Prostate gland (tissue), 2 donors: ENCODE measurements around the genes NT5C2, NEURL1 and GSTO1.

DNA sequence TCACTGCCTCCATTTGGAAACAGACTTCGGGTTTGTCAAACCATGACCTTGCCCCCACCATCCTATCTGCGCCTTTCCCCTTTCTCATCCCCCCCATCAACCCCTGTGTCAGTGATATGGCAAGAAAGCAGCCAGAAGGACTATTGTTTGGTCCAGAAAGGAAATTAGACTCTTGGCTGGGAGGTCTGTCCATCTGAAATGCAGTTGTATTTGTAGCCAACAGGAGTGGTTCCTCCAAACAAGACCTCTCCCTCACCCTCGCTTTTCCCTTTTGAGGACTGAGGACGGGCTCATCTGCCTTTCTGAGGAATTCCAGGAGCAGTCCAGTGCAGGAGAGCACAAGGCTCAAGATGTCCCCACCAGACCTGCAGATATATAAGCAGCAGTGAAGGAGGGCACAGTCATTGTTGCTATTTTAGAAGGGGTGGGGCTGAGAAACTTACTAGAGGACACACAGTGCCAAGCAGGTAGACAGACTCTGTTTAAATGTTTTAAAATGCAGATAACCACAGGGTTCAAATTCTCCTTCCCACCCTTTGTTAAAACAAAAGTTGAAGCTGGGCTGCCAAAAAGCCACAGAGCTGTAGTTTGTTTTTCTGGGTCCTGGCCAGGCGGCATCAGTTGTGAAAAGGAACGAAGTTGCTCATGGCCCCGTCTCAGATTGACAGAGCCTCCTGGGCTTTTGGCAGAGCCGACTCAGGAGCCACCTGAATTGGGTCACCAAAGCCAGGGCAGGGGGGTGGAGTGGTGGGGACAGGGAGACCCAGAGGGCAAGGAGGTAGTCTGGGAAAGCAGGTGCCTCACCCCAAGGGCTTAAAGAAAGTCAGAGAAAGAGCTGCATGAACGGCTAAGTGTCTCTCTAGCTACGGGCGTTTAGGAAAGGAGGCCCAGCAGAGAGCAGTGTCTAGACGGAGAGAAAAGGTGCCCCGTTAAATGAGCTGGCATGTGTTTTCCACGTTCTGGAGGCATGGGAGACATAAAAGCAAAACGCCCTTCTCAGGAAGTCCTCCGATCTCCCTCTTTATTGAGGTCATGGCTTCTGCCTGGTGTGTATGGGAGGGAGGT is 37.2 kb downstream of the CYP17A1 start:
- PRO-cap = bidirectional peak, plus-strand start at position 604 of the sequence, minus-strand start at position 377 of the sequence
- RAMPAGE, long total RNA, 2 experiments = no peak in any of the 2 experiments

DNA sequence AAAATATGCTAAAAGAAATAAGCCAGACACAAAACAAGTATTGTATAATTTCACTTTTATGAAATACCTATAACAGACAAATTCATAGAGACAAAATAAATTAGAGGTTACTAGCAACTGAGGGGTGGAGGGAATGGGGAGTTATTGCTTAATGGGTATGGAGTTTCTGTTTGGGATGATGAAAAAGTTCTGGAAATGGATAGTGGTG is 72.2 kb downstream of the NT5C2 start:
- PRO-cap = no peak
- RAMPAGE, long total RNA, 2 experiments = no peak in any of the 2 experiments

GRCh38 chr10:103168288-103168913 is 24.7 kb downstream of the NT5C2 start:
- PRO-cap = no peak
- RAMPAGE, long total RNA, 2 experiments = no peak in any of the 2 experiments

DNA sequence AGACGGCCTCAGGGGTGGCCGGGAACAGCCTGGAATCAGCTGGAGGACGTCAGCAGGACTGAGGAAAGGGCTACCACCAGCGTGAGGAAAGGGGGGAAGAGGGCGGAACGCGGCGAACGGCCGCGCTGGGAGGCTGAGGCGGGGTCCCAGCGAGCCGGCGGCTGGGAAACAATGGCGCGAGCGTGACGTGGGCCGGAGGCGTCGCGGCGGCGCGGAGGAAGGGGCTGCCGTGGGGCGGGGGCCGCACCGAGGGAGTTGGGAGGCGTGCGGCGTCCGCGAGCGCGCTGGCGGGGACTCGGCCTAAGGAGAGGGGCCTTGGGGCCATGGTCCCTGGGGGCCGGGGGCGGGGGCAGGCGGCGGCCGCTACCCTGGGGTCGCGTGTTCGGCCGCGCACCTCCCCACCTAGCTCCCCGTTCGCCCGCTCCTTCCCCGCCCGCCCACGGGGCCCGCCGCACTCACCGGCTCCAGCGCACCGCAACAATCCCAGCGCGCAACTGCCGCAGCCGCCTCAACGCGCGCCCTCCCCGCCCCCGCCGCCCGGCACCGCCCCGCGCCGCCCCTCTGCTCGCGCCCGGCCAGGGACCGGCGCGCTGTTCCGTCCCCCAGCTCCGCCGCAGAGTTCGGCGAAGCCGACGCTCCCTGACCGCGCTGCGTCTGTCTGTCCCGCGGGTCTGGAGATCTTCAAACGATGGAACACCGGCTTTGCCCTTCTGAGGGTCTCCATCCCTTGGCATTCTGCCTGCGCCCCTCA is at the start of gene NT5C2:
Gene NT5C2 (minus strand): TSS at position 496 of the 751 bp plus-strand sequence.
- PRO-cap = bidirectional peak, plus-strand start at position 105 of the sequence, minus-strand start at position 60 of the sequence; bidirectional peak, plus-strand start at position 230 of the sequence, minus-strand start at position 173 of the sequence; unidirectional peak, minus-strand start at position 496 of the sequence; bidirectional peak, plus-strand start at position 605 of the sequence, minus-strand start at position 496 of the sequence
- RAMPAGE, long total RNA, 2 experiments = start-site peak on the minus strand in 1 of 2 experiments, centred at position 489 of the sequence, 327 reads per replicate

- PRO-cap = no peak
- RAMPAGE, long total RNA, 2 experiments = no peak in any of the 2 experiments
Observed at GRCh38 chr10:103493361-103494145, at the start of gene NEURL1. Gene NEURL1, plus strand, starts transcription at chr10:103493705.

GRCh38 chr10:103600002-103600598 is 106.6 kb downstream of the NEURL1 start:
- PRO-cap = no peak
- RAMPAGE, long total RNA, 2 experiments = no peak in any of the 2 experiments

- PRO-cap = no peak
- RAMPAGE, long total RNA, 2 experiments = no peak in any of the 2 experiments
Observed at GRCh38 chr10:103612936-103613346, 119.4 kb downstream of the NEURL1 start.

DNA sequence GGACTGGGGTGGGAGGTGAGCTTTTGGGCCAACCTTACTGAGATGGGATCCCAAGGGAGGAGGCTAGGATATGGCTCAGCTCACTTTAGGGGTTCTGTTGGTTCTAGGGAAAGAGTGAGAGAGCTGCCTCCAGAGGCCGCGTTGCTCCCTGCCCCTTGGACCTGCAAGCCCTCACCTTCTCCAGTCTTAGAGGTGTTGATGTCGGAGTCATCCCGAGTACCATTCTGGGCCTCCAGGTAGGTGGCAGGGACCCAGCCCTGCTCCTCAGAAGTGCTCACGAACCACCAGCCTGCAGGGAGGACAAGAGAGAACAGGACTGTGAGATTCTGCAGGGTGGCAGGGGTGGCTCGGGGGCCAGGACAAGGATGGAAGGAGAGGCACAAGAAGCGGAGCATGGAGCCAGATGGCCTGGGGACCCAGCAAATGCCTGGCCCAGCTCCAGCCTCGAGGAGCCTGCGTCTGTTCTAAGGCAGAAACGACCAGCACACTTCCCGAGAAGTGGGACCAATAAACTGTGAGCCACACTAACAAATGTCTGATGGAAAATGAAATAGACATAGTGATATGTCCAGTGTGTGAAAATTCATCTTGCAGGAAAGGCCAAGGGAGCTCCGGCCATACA is 133.5 kb downstream of the NEURL1 start:
- PRO-cap = no peak
- RAMPAGE, long total RNA, 2 experiments = no peak in any of the 2 experiments

GRCh38 chr10:103645007-103645767 is 151.7 kb downstream of the NEURL1 start:
- PRO-cap = no peak
- RAMPAGE, long total RNA, 2 experiments = no peak in any of the 2 experiments

DNA sequence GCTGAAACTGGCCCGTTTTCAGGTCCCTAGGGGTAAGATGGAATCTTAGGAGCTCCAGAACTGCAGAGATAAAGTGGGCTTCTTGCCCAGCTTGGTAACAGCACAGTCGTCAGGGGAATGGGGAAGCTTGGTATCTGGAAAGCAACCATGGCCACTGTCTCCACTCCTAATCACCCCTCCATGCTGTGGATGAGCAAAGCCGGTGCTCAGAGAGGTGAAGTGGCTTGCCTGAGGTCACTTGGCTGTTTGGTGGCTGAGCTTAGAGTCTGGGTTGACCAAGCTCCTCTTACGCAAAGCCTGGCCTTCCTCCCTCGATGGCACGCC is 155.6 kb downstream of the NEURL1 start:
- PRO-cap = no peak
- RAMPAGE, long total RNA, 2 experiments = no peak in any of the 2 experiments

- PRO-cap = no peak
- RAMPAGE, long total RNA, 2 experiments = no peak in any of the 2 experiments
Observed at GRCh38 chr10:103758131-103758723, 97.1 kb downstream of the SH3PXD2A start.

DNA sequence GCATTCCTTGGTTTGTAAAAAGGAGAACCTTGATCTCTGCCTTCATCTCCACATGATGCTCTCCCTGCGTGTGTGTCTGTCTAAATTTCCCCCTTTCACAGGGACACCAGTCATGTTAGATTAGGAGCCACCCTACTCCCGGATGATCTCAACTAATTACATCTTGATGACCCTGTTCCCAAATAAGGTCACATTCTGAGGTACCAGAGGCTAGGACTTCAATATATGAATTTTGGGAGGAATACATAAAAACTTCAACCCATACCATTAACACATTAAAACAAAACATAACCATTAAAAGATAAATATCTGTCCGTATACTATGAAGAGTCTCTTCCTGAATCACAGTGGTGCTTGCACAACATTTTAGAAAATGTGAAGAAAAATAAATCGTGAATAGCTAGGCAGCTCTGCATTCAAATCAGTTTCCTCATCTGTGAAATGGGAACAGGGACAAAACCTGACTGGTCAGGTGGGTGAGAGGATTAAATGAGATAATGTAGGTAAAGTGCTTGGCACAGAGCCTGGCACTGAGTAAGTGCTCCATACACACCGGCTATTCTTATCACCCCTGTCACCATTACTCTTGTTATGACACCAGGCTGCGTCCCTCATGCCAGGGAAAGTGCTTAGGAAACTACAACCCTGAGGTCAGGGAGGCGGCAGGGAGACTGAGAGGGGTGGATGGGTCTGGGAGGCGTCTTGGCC is 78.6 kb downstream of the SH3PXD2A start:
- PRO-cap = no peak
- RAMPAGE, long total RNA, 2 experiments = no peak in any of the 2 experiments

GRCh38 chr10:103793302-103793710 is 62.1 kb downstream of the SH3PXD2A start:
- PRO-cap = no peak
- RAMPAGE, long total RNA, 2 experiments = no peak in any of the 2 experiments

DNA sequence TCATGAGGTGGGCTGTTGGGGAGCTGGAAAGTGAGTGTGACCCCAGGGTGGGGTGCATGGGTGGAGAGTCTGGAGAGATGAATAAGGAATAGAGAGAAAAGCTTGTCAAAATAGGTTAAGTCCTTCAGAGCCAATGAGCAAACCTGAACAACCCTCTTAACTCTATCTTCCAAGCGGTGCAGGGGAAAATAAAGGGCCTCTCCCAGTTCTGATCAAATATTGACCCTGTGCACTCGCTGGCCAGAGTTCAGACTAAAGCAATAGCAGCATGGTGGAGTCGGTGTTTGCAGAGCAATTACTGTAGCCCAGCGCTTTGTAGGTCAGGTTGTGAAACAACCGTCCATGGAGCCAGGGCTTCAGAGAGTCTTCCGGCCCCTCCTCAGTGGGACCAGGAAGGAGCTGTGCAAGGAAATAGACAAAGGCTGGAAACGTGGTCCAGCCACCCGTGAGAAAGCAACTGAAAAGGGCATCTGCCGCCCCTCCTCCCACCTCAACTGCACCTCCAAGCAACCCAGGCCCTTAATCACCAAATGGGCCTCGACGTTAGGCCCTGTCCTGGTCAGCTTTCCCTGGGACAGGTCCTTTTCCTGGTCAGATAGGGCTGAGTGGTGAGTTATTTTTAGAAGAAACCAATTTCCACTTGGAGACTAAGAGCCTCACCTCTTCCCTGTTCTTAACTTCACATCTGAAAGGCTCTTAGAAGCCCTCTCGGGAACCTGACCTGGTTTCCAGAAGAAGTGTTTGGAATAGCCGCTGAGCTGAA is 61.1 kb downstream of the SH3PXD2A start:
- PRO-cap = no peak
- RAMPAGE, long total RNA, 2 experiments = no peak in any of the 2 experiments

DNA sequence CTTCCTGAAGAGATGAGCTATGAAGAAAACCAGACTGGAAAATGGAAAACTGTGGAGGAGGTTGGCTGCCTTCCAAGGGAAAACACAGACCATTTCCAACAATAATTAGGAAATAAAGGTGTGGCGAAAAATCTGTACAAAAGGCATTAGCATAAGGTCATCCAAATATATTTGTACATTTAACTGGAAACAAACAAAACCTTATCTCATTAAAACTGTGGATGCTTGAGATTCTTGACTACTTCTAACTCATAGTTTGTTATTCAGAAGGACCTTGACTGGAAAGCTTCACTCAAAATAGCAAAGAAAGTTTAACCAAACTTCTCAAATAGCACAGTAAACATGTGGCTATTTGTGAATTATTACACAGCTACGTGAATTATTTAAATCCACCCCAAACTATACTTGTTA is 1.6 kb downstream of the STN1 start:
- PRO-cap = no peak
- RAMPAGE, long total RNA, 2 experiments = no peak in any of the 2 experiments

- PRO-cap = no peak
- RAMPAGE, long total RNA, 2 experiments = no peak in any of the 2 experiments
Observed at GRCh38 chr10:104005858-104006250, 38.9 kb downstream of the SLK start.

DNA sequence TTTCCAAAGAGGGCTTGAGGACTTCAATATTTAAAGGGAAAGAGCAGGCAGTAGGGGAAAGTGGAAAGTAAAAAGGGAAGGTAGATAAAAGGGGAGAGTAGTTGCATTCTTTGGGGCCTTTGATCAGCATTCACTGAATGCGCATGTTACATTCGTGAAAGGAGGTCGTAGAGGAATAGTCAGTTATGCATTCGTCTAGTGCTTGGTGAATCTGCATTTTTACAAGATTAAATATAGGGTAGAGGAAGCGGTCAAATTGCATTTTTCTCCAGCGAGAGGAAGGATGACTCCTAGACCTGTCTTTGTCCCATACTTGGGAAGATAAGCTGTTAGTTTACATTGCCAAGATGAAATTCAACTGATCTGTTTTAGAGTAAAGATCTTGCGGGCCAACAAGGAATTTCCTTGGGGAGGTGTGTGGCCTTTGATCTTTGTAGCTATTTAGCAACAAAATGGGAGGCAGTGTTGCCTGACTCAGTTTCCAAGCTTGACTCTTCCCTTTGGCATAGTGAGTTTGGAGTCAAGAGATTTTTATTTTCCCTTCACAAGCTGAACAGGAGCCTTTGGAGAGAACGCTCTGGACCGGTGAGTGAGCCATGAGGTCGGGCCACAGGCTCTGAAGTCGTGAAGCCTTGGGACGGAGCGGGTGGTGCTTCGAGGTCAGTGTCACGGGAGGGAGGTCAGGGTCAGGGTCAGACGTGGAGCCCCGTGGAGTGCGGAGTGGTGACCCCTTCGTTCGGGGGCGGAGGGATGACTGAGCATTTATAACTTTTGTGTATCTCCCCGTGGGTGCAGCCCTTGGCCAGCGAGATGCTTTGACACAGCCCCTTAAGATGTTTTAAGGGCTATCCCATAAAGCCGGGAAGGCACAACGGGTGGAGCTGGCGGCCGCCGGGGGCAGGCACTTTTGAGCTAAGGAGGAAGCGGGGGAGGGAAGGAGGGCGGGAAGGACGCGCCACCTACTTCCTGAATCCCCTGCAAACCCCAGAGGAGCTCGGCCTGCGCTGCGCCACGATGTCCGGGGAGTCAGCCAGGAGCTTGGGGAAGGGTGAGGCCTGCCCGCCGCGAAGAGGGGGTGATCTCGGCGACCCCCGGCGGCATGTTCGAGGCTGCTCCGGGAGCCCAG is at the start of gene GSTO1:
Gene GSTO1 (plus strand): TSS at position 978 of the 1,126 bp plus-strand sequence.
- PRO-cap = bidirectional peak, plus-strand start at position 935 of the sequence, minus-strand start at position 909 of the sequence; unidirectional peak, plus-strand start at position 935 of the sequence; unidirectional peak, plus-strand start at position 980 of the sequence
- RAMPAGE, long total RNA, 2 experiments = start-site peak on the plus strand in 2 of 2 experiments, centred at positions 991 to 1,003 of the sequence, 230 to 444 reads per replicate

DNA sequence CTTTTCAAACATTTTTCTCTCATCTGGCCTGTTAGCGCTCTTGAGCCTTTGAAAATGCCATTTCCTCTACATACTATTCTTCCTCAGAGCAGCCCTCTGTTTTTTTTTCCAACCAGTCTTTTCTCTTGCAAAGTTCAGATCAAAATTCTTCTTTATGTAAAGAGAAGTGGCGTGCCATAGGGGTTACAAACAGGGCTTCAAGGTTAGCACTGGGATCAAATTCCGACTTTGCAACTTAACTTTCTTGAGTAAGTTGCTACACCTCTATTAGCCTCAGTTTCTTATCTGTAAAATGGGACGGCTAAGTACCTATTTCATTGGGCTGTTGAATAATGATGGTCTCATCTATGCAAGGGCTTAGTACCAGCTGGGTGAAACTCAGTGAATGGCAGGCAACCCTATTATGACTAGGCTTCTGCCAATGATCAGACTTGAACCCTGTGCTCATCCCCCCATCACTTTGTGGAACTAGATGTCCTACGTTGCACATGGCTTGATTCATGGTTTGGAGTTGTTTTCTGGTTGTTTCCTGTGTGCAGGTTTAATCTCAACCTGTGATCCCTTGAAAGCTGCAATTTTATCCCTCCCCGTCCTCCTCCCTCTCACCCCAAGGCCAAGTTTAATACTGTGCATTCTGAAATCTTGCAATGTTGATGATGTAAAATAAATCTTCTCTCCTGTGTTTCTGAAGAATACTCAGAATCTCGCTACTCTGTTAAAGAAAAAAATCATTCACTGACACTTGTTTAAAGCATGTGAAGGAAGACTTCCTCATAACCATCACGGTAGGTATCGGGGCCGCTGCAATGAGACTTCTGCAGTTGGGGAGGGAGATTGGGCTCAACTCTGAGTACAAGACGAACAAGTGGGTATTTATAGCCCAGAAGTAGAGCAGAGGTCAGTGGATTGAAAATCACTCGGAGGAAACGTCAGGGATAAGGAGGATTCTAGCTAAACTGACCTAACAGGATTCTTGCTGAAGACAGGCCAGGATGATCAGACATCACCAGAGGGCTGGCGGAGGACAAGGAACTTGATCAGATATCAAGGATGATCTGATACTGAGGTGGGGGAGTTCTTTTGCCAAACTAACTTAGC is 33.7 kb downstream of the ITPRIP start:
- PRO-cap = no peak
- RAMPAGE, long total RNA, 2 experiments = no peak in any of the 2 experiments

DNA sequence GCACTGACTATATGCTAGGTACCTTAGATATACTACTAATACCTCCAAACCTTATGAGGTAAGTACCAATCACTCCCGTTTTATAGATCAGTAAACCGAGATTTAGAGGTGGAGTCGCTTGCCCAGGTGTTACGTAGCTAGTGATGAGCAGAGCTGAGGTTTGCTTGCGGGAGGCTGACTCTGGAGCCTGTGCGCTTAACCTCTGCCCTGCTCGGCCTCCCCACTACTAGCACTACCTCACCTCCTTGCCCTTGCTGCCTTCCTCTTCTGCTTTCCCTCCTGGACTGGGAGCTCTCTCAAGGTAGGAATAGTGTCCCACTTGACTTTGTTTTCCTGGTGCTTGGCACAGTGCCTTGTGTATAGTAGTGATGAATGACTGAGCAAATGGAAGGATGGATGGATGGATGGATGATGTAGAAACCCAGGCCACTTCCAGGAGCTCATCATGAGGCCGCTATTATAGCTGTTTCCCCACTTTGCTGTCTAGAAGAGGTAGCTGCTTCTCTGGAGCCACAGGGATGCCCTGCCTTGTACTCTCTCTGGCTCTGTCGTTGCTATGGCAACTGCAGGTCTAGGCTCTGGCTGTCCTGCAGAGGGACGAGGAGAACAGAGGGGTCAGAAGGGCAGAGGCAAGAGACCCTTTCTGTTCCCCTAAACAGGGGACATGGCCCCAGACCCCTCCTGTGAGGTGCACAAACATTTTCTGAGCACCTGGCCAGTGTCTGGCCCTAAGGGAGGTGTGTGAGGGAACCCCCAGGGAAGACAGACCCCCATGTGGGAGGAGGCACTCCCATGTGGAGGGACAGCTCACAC is 31.6 kb downstream of the ITPRIP start:
- PRO-cap = no peak
- RAMPAGE, long total RNA, 2 experiments = no peak in any of the 2 experiments

DNA sequence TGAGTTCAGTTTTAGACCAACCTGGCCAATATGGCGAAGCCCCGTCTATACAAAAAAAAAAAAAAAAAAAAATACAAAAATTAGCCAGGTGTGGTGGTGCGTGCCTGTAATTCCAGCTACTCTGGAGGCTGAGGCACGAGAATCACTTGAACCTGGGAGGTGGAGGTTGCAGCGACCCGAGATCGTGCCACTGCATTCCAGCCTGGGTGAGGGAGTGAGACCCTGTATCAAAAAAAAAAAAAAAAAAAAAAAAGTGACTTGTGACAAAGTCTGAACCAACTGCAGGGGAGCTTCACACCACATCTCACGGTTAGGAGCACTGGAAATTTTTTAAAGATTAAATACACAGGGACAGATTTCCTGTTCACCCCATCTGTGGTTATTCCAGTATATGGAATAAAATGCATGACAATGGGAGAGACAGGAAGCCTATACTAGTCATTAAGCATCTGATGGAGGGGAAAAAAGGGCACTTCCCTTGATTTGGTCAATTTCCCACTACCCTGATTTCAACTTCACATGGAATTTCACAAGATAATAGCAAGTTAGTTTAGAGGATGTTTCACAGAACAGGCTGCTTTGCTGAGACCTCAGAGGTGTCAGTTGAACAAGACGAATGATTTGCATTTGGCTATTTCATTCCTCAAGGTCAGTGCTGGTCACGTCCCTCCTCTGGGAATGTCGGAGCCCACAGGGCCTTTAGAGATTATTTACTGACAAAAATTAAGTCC is 4.5 kb upstream of the ITPRIP start:
- PRO-cap = no peak
- RAMPAGE, long total RNA, 2 experiments = no peak in any of the 2 experiments